ENCODE results near the genes NCBP2AS2 and FYTTD1.

GRCh38 chr3:196407045-196407607, 25.1 kb downstream of the UBXN7 start:
- RAMPAGE, long total RNA, result no peak
- RRBS, result no CpG with 5 or more reads among the region's 4 CpGs

DNA sequence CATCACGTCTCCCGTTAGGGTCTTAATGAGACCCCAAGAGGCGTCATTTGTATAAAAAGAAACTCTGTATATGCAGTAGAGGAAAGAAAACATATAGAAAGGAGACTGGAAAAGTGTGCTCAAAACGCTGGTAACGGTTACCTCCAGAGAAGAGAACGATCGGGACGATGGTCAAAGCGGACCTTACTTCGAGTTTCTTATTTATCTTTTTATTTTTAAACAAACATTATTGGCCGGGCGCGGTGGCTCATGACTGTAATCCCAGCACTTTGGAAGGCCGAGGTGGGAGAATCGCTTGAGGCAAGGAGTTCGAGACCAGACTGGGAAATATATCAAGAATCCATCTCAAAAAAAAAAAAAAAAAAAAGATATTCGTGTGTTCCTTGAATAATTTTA, 796 bp upstream of the UBXN7 start:
- RAMPAGE, long total RNA, result no peak
- RRBS, result no CpG with 5 or more reads among the region's 17 CpGs

DNA sequence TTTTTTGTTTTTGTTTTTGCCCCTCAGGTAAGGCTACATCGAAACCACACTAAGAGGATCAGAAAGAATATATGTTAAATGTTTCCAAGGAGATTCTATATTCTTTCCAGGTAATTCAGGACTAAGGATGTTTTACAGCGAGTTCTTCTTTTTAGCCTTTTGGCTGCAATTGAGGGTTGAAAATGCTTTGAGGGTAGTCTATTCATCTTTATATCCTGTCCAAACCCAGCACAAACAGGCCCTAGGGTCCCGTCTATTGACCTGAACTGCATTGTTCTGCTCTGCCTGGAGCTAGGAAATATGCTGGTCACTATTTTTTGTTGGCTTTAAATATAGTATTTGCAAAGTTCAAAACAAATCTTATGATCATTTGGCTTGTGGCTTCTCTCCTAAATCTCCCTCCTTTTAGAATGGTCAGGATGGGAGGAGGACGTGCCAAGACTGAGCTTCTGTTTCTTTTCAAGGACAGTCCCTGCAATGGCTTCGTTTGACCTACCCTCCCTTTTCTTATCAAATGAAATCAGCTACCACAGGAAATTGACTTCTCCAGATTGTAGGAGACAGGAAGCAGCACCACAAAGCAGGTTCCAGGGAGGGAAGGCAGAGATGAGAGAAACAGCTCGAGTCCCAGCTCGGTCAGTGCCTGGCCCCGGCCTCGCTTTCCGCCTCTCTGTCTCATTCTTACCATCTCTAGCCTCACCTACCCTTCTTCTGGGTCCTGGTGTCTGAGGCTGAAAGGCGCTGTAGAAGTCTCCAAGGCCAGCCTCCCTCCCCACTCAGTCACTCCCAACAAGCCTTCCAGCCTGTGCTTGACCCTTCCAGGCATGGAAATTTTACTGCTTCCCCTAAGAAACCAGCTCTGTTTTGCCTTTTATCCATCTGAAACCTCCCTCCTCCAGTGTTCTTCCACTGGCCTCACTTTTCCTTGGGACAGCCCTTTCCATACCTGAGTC, 27.5 kb upstream of the NRROS start:
- RAMPAGE, long total RNA, result no peak
- RRBS, result no CpG with 5 or more reads among the region's 11 CpGs

DNA sequence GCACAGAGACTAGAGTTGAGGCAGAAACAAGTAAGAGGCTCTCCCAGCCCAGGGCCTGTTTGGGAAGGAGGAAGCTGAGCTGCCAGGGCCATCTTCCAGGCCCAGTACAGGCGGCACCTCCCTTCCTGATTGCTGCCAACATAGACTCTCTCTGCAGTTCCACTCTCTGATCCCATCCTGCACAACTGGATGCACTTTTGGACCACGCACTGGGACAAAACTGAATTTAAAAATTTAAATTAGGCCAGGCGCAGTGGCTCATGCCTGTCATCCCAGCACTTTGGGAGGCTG, 16.1 kb upstream of the NRROS start:
- RAMPAGE, long total RNA, result no peak
- RRBS, result no CpG with 5 or more reads among the region's 3 CpGs

DNA sequence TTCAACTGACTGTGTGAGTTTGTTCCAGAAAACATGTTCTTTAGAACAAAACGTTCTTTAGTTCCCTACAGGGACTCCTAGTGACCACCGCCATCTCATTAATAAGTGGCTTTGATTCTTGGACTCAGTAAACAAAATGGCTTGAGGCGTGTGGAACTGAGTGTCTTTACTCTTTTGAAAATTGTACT, 15.5 kb upstream of the NRROS start:
- RAMPAGE, long total RNA, result no peak
- RRBS, result no CpG with 5 or more reads among the region's 3 CpGs

DNA sequence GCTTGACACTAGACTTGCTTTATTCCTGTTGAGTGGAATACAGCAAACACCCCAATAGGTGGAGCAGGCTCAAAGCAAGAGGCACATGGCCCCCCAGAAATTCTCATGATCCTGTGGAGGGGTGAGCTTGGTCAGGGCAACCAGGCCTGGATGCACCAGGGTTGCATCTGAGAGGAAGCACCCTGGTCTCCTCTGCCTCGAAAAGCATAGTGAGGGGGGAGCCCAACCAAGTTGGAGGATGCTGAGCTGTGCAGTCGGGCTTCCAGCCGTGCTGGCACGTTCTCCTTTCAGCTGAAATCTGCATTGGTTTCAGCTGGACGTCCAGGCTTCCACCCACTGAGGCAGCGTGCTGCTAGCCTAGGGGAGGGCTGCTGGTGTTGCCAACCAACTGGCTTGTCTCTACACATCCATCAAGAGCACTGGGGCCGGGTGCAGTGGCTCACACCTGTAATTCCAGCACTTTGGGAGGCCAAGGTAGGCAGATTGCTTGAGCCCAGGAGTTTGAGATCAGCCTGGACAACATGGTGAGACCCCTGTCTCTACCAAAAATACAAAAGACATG, 2.8 kb upstream of the NRROS start:
- RAMPAGE, long total RNA, result no peak
- RRBS, result no CpG with 5 or more reads among the region's 7 CpGs

- RAMPAGE, long total RNA, result no peak
- RRBS, result no CpG with 5 or more reads among the region's 16 CpGs
Measured at GRCh38 chr3:196665878-196666561, 26.5 kb downstream of the NRROS start.

GRCh38 chr3:196740129-196740827, 621 bp downstream of the PAK2 start:
- RAMPAGE, long total RNA, result no peak
- RRBS, result 2% methylated on average over 7 of the region's 48 CpGs

DNA sequence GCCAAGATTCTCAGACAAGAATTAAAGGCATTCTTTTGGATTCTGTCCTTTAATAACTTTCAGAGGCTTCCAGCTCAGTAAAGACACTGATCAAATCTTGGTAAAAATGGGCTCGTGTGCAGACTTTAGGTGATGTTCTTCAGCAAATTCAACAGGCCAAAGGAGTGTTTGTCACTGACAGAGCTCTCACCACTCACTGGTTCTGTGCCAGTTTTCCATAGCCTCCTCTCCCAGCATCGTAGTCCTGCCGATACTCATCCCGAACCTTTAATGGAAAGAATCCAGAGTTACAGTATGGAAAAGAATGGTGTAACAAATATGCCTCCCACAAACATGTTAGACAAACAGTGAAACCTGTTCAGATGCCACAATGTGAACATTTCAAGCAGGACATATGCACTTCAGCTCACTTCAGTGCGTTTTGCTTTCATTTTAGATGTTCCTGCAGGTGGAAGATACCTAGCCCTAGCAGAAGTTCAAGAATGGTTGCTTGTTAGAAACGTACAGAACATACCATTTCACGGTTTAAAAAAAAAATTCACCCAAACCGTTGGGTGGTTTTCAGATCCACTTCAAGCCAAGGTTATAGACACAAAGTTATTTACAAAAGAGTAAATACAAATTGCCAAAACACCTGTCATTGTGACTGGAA, 5.4 kb downstream of the NCBP2 start:
- RAMPAGE, long total RNA, result no peak
- RRBS, result no CpG with 5 or more reads among the region's 8 CpGs

- RAMPAGE, long total RNA, result no peak
- RRBS, result 2% methylated on average over 11 of the region's 17 CpGs
Measured at GRCh38 chr3:196942625-196942733, at the start of gene NCBP2AS2. Gene NCBP2AS2, plus strand, starts transcription at chr3:196942674.

GRCh38 chr3:197016824-197017615, 12.6 kb downstream of the MELTF start:
- RAMPAGE, long total RNA, result no peak
- RRBS, result 95% methylated on average over 3 of the region's 25 CpGs

- RAMPAGE, long total RNA, result no peak
- RRBS, result no CpG with 5 or more reads among the region's 1 CpG
Measured at GRCh38 chr3:197062988-197063710, 33.5 kb upstream of the MELTF start.

DNA sequence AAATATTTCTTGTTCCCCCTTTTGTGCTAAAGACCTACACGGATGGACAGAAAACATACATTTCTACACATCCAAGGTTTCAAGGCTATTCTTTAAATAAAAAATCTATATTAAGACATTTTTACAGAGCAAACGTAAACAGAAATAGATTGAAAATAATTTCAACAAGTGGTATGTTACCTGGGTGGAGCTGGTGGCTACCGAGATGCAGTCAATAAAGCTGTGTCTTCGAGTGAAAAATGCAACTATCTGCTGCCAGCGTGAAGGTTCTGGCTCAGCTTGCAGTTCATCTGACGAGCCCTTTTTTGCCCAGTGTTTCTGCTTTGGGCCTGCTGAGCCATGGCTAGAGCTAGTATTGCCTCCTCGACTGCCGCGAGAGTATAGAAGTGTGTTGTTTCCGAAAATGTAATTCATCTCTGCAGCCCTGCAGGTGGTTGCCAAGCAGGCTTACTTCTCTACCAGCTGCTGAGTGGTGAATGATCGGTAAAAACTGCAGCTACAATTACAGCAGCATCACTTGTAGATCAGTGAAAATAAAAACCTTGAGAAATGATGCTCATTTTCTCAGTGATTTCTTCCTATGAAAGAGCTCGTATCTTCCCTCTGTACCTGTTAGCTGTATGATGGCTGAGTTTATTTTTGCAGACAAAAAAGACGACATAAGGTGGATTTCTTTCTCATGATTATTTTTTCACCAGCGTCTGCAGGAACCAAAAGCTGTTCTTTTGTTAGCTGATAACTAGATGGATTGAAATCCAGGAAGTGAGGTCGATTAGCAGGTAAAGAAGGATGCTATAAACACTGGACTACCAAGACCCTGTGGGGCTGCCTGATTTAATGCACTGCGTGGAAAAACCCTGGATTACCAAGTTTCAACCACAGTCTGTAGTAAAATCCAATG, 114.8 kb downstream of the DLG1 start:
- RAMPAGE, long total RNA, result no peak
- RRBS, result no CpG with 5 or more reads among the region's 16 CpGs

- RAMPAGE, long total RNA, result no peak
- RRBS, result 84% methylated on average over 6 of the region's 27 CpGs
Measured at GRCh38 chr3:197394433-197395423, 96.3 kb upstream of the DLG1 start.

GRCh38 chr3:197509567-197510628, 45.9 kb downstream of the BDH1 start:
- RAMPAGE, long total RNA, result no peak
- RRBS, result 2% methylated on average over 24 of the region's 55 CpGs

DNA sequence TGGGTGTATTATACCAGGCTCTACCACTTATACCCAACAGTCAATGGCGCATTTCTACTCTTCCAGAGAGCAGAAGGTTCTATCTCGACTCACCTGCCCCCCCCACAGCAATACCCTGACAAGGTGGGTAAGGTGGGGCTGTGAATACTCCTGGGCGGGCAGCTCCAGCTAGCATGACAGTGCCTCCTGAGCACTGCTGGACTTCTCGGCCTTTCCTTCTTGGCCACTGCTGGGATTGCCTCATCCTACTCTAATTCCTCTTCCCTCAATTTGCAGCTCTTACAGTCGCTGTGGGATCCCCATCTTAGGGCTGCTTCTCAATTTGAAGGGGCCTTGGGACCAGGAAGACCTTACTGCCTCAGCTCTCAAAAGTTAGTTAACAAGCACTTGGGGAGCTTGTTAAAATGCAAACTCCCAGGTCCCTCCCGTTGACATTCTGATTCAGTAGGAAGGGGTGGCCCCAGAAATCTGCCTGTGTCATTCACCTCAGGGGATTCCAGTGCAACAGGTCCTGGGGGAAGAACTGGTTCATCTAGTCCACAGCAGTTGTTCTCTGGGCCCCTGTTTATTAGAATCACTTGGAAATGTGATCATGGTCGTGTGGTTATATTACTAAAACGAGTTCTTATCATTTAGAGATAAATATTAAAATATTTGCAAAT, 14.8 kb downstream of the BDH1 start:
- RAMPAGE, long total RNA, result no peak
- RRBS, result no CpG with 5 or more reads among the region's 8 CpGs

- RAMPAGE, long total RNA, result no peak
- RRBS, result no CpG with 5 or more reads among the region's 17 CpGs
Measured at GRCh38 chr3:197547025-197547863, 8.5 kb downstream of the BDH1 start.

DNA sequence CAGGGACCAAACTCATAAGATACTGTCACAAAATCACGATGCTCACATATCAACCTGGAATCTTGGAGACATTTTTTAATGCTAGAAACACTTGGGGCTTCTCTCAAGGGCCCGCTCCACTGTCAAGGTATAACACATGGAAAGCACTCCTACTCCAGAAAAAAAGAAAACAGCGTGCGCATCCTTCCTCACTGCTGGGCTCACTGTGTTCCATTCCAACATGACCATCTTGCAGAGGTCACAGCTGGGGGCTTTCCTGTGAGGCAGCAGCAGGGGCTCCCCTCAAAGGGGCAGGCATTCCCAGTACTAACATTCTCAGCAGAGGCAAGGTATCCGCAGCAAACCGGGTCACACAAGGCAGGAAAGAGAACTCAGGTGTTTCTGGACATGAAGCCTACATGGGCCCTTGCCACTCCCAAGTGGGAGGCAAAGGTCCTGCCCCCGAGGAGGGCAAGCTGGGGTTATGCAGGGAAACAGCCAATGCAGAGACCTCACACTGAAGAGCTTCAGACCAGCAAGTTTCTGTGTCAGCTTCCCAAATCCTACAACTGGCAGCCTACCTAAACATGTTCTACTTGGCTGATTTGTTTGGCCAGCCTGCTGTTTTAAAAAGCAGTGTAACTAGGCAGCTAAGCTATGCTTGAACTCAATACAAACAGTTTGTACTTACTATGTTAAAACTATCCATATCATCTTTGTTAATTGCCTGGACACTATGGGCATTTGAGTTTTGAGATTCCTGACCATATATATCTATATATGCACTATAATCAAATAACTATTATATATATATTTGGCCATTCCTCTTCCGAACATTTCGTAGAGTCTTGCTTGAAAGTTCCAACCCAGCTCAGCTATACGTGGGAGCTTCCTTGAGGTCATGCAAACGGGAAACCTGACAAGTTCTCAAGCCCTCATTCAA, 6.3 kb downstream of the BDH1 start:
- RAMPAGE, long total RNA, result no peak
- RRBS, result no CpG with 5 or more reads among the region's 11 CpGs

GRCh38 chr3:197654078-197654545, 82.6 kb downstream of the RUBCN start:
- RAMPAGE, long total RNA, result no peak
- RRBS, result no CpG with 5 or more reads among the region's 46 CpGs

DNA sequence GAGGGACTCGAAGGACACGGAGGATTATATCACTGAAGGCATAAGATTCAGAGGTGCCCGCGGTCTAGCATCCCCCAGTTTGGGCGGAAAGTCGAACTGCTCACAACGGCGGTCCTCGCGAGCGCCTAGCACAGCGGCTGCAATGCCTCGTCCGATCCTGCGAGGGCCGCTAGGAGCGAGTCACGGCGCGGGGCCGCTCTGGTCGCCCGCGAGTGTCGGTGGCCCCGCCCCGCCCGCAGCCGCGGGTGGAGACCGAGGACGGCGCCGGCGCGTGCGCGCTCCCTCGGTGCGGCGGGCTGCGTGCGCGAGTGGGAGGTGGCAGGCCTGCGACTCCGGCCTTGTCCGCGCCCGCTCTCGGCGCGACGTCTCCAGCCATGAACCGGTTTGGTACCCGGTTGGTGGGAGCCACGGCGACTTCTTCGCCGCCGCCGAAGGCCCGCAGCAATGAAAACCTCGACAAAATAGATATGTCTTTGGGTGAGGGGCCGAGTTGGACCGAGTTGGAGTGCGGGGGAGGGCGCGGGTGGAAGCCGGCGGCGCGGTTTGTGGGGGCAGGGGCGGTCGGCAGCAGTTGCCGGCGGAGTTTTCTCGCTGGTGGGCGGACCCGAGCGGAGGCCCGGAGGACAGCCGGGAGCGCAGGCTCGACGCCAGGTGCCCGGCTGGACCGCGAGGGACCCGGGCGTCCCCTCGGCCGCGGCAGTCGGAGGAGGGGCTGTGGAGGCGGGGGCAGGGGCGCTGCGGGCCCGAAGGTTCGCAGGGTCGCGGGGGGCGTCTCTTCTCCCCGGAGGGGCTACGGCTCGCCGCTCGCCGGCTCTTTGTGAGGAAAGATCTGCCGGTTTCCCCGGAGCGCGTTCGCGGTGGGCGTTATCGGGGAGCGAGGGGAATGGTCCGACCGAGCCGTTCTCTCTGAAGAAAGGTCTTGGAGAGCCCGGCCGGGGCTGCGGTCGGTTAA, at the start of gene FYTTD1:
TSS of gene FYTTD1 (plus strand) at position 286 of the 952 bp plus-strand sequence.
- RAMPAGE, long total RNA, result start-site peak on the plus strand centred at position 319 of the sequence, 78 bp wide, 1,510 and 1,469 reads in 2 replicates
- RRBS, result 1% methylated on average over 55 of the region's 124 CpGs